Calu3 (cell line): ENCODE results near the genes ABCG4 and RNF26.

DNA sequence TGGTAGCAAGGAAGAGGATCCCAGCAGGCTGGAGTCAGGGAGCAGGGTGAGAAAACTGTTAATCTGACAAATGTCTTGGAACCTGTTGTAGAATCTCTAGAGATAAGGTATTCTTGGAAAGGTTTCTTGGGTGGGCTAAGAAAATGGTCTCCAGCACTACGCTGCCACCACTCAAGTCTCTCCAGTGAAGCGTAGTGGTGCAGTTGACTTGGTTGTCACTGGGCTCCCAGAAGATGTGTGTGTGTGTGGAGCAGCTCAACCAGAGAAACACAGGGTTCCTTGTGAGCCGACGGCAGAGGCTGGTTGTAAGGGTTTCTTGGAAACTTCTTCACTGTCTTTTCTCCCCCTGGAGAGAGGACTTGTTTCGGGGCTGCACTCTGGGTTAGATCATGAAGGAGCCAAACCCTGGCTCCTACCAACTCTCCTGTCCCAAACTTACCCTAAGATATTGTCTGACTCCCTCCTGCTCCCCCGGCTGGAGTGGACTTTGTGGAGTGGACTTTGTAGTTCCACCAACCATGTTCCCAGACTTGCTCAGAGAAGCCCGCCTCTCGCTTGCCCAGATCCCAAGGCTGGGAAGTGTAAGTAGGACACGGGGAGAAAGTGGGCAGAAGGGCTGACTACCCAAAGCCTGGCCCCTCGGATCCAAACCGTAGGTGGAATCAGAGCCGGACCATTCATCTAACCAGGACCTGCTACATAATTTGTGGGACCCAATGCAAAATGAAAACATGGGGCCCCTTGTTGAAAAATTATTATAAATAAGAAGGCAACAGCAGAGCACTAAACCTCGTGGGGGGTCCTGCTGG, 1.1 kb downstream of the CXCR5 start:
- PRO-cap: no peak

DNA sequence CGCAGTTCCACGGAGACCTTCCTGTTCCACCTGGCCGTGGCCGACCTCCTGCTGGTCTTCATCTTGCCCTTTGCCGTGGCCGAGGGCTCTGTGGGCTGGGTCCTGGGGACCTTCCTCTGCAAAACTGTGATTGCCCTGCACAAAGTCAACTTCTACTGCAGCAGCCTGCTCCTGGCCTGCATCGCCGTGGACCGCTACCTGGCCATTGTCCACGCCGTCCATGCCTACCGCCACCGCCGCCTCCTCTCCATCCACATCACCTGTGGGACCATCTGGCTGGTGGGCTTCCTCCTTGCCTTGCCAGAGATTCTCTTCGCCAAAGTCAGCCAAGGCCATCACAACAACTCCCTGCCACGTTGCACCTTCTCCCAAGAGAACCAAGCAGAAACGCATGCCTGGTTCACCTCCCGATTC, 10.1 kb downstream of the CXCR5 start:
- PRO-cap: no peak

DNA sequence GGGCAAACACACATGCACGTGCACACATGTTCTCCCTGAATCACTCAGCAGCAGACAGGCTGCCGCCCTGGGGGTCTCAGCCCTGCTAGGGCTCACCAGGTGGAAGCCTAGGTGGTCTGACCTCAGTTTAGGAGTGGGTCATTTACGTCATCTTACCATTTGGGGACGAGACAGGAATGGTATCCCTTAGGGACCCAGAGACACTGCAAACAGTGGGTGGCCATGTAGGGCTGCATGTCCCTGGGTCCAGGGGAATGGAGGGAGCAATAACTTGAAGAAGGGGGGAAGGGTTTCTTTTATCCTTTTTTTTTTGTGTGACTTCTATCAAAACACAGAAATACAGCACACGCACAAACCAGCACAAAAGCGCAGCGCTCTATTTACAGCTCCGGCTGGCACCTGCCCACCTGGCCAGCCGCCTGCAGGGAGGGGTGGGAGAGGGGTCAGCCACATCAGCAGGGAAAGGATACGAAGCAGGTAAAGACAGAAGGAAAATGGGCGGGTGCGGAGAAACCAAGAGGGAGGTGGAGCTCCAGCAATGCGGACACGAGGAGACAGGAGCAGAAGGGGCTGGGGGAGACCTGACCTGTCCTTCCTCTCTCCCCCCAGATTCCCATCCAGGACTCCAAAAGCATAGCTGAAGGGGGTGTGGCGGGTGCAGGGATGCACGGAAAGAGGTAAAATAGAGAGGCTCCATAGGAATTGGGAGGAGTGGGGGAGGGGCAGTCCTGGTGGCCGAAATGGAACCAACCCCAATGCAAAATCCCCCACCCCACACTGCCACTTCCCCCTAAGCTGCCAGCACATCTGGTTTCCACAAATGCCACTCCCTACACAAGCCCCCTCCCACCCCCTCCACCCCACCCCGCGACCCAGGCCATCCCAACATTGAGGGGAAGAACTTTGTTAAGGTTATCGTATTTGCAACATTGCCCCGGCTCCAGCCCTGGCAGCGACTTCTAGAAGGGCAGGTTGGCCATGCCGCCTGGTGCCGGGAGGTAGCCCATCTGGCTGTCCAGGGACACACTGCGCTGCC, 14.1 kb downstream of the CXCR5 start:
- PRO-cap: no peak

DNA sequence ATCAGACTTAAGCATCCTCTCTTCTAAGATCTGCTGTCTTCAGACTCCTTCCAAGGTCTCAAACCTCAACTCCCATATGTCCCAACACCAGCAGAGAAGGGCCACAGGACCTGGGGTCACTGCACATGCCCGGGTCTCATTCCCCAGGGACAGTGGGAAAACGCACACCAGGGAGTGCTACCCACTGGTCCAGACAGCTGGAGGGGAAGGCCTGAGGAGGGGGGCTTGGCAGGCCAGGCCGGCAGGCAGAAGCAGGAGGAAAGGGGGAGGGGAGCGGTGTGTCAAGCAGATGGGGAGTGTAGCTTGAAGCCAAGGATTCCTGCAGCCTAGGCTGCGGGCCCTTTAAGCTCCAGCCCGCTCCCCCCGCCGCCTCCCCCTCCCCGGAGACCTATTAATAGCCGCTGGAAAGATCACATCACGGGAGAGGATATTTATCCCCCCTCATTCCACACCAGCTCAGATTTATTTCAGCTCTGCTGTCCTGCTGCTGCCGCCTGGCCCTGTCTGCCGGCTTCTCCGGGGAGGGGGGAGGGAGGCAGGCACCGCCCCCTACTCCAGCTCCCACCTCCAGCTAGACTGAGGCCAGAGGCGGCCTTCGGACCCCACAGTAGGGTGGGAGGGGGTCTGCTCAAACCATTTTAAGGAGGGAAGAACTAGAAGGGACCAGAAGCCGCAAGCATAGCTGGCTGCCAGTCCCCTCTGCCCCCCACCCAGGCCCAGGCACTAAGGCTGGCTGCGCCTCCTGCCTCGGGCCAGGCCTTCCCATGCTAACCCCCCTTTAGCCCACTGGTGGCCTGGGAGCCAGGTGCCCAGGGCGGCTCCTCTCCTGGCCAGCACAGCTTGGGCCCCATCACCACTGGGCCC, 16.5 kb downstream of the BCL9L start:
- PRO-cap: unidirectional peak, plus-strand start at position 459 of the sequence

DNA sequence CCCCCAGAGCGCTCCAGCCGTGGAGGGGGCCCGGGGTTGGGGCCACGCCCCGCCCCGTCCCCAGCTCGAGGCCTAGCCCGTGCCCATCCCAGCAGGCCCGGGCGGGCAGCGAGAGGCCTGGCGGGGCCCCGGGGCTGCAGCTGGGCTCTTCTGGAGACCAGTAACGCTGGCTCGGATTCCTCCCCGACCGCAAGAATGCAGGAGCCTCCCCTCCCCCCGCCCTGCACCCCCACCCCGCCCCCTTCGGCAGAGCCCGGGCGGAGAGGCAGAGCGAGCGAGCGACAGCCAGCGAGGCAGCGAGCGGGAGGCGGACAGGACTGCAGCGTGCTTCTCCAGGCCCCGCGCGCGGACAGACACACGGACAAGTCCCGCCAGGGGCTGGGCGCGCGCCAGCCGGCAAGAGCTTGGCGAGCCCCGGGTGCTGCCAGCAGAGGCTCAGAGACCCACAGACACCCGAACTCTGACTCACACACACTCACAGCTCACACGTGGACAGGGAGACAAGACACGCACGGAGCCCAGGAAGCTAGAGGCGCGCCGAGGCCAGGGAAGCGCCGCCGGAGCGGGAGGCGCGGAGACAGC, 15.2 kb downstream of the BCL9L start:
- PRO-cap: bidirectional peak, plus-strand start at position 284 of the sequence, minus-strand start at position 152 of the sequence; bidirectional peak, plus-strand start at position 529 of the sequence, minus-strand start at position 462 of the sequence

DNA sequence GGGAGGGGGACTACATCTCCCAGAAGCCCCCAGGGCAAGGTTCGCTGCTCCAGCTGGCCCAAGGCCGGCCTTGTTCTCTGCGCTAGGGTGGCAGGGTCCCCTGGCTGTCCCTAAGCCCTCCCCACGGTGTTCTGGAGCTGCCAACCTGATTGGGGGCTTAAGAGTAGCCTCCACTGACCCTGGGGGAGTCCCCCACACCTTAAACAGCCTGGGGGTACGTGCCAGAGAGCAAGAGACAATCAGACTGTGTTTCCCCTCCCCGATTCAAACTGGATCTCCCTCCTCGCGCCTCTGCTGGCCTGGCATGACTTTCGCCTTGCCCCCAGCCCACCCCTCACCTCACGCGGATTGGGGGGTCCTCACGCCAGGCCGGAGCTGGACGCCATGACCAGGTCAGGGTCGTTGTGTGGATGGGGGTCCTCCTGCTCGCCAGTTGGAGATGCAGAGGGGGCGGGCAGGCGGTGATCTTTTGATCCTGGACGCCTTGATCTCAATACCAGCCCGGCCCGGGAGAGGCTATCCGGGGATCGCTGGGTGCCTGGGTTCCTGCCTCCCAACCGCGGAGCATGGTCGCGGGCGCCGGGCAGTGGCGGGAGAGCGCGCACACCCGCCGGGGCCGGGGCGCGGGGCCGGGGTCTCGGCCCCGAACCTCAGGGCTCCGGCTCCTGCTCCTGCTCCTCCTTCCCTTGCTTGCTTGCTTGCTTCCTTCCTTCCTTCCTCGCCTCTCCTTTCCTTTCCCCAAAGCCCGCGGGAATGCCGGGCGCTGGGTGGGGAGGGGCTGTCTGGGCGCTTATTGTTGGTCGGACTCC, 622 bp downstream of the BCL9L start:
- PRO-cap: no peak

- PRO-cap: no peak
Observed at GRCh38 chr11:118929028-118929502, 3.3 kb upstream of the BCL9L start.

DNA sequence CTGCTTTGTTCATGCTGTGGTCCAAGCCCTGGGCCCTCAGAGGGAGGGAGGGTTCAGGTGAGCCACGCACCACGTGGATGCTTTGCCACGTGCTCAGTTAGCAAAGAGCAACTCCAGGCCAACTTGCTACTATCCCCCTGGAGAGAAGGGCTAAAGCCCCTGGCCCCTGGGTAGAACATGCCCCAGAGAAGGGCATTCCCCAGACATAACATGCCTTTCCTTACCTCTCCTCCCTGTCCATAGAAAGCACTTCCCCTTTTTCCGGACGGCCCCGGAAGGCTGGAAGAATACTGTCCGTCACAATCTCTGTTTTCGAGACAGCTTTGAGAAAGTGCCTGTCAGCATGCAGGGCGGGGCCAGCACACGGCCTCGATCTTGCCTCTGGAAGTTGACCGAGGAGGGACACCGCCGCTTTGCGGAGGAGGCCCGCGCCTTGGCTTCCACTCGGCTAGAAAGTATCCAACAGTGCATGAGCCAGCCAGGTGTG, 8.7 kb downstream of the FOXR1 start:
- PRO-cap: no peak

GRCh38 chr11:119007774-119008229, 9.9 kb downstream of the CENATAC start:
- PRO-cap: no peak

GRCh38 chr11:119014529-119014717, 3.7 kb downstream of the RPS25 start:
- PRO-cap: no peak

DNA sequence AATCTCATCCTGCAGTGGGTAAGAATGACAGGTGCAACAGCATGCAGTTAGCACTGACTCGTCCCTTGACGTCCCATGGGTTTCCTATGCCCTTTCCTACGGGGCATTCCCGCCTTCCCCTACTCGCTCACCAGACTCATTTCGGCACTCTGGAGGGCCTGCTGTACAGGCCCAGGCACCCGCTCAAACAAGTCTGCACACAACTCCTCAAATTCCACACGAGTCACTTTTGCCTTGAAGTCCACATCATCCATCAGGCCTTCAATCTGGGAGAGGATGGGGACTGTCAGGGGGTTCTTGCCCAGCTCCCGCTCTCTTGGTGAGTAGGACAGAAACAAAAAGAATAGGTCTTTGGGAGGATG, 4.9 kb downstream of the HYOU1 start:
- PRO-cap: no peak

DNA sequence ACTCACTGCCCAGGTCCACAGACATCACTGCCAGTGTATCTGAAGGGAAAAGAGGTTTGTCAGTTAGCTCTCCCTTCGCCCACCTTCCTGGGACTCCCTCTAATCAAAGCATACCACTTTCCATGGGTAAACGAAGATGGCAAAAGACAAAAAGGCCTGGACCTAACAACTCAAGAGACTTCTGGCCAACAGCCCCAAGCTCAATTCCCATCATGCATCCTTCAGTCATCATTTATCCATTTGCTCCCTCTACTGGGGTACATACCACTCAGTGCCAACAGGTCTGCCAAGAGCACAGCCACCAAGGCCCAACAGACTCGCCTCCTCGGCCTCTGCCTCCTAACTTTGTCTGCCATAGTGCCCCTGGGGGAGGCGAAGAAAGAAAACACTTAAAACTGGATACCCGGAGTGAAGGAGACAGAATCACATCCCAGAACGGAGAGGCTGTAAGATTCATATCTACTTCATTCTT, 1.2 kb downstream of the HYOU1 start:
- PRO-cap: bidirectional peak, plus-strand start at position 271 of the sequence, minus-strand start at position 219 of the sequence

DNA sequence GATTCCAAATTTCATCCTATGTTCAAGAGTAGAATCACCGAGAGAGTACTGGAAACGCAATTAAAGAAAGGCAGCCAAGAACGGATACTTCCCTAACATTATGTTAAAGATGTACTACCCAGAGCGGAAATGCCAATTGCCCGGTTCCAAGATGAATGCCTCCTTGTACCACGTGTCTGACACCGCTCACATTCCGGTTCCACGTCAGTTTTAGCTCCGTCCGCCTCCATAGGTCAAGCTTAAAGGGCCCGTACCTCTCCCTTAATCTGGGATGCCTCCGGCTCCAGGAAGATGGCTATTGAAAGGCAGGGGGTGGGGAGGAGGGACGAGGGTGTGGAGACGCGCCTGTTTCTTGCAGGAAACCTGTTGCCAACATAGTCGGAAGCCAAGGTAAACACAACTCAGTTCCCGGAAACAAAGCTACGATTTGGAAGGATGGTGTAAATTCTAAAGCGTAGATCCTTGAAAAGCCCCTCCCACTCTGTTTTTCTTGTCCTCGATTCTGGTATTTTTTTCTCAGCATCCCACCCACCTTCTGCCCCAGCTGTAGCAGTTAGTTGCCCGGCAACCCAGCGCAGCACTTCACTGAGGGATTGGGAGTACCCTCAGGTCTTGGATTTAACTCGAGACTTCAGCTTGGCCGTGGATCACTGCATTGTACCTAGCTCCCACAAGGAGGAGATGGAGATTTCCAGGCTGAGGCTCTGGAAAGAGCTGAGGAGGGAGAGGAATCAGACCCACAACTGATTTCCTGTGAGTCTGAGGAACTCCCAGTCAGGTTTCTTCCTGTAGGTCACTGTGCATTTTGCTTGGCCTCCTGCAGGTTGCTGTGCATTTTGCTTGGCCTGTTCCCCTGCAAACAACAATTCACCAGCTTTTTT, 573 bp upstream of the DPAGT1 start:
- PRO-cap: bidirectional peak, plus-strand start at position 264 of the sequence, minus-strand start outside the sequence

- PRO-cap: no peak
Observed at GRCh38 chr11:119148752-119149407, at the start of gene ABCG4. Gene ABCG4 (plus strand): TSS chr11:119149052.

DNA sequence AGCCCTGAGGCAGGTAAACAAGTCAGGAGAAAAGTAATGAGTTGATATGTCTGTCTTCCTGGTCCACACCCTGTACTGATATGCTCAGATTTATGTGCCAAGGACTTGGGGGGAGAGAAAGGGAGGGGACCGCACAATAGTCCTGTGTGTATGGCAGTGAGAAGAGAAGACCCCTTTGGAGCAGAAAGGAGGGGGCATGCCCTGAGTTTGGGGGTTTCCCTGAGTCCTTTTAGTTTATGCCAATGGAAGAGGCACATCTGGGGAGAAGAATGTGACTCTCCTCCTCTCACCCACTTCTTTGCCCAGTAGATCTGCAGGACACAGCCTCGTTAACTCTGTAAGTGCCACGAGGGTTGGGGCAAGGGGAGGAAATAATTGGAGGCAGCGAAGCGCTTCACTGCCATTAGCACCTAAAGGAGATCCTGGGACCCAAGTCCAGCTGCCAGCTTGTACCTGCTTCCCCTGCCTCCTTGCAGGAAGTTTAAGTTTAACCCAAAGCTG, 391 bp downstream of the NHERF4 start:
- PRO-cap: no peak

DNA sequence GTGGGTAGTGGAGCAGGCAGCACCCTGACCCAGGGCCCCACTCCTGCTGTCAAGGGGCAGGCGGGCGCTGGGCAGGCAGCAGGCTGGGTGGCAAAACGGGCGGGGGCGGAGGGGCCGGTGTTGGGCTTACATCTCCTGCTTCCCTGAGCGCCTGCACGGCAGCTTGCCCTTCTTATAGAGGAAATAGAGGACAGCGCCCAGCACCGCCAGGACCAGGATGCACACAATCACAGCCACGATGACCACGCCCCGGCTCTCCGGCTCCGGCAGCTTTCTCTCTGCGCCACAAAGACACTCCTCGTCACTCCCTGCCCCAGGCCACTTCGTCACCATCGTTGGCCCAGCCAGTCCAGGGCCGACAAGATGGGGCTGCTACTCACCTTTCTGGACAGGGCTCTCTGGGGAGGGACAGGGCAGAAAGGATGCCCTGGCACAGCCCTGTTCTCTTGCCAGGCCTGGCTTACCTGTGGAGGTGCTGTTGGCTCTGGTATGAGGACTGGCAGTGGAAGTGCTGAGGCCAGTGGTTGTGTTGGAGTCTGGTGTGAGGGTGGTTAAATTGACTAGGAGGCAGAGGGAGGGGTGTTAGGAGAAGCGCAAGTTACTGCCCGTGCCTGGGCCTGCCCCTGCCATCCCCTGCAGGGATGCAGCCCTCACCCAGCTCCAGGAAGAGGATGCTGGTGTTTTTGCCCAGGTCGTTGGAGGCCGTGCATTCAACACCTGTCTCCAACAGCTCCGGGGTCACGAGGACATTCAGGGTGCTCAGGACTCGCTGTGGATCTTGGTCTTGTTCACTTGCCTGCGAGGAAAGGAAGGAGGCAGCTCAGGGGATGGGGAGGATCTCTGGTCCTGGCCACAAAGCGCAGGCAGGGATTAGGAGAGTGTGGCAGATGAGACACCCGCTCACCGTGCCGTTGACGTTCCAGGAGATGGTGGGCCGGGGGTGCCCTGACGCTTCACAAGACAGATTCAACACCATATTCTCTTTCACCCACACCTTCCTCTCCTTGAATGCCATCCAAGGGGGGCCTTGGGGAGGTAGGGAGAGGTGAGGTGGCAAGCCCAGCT, 6.0 kb downstream of the MCAM start:
- PRO-cap: no peak

GRCh38 chr11:119334009-119334830, at the start of gene RNF26:
Gene RNF26 (plus strand): TSS chr11:119334527.
- PRO-cap: unidirectional peak, plus-strand start at chr11:119334139; bidirectional peak, plus-strand start at chr11:119334527, minus-strand start at chr11:119334254; unidirectional peak, minus-strand start at chr11:119334781

- PRO-cap: no peak
Observed at GRCh38 chr11:119337584-119338784, 2.7 kb downstream of the C1QTNF5 start.

DNA sequence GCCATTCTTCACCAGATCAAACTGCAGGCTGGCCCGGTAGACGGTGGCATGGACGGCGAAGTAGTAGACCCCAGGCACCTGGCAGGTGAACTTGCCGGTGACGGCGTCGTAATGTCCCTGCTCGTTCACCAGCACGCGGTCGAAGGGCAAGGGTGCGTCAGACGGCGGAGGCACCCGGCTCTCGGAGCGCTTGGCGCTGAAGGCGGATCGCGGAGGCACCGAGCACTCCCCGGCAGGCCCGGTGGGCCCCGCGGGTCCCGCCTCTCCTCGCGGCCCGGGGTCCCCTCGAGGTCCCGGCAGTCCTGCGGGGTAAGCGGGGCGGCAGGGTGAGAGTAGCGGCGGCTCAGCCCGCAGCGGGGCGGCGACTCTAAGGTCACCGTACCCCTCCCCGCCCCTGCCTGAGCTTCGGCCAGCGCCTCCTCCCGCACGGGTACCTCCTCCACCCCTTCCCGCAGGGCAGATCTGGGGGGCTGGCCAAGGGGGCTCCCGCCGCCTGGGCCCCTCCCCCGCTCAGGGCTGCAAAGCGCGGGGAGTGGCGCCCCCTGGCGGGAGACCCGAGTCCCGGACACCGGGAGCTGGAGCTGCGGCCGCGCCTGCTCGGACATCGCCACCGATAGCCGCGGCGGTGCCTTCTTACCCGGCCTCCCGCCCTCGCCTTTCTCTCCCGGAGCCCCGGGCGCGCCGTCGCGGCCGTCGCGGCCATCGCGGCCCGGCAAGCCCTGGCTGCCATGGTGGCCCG, 967 bp downstream of the C1QTNF5 start:
- PRO-cap: no peak

GRCh38 chr11:119486079-119486334, 63.0 kb upstream of the THY1 start:
- PRO-cap: no peak